Measurements from ENCODE around the gene EMID1.

DNA sequence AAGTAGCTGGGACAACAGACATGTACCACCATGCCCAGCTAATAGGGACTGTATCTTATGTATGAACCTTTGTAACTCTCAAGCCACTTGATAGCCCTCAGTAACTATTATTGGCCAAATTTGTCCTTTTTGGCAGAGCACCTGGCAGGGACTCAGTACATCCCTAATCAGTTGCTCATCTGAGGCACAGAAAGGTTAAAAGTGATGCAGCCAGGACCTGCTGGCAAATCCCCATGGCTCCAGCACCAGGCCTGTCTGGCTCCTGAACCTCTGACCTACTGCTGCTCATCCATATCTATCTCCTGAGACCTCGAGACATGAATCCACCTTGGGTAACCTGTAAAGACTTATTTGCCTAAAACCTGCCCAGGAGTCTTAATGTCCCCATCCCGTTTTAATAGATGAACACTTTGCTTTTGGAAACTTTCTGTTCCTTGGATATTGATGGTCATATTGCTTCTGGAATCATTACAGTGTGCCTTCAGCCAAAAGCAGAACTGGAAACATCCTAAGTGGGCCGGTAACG, 49.1 kb downstream of the CCDC117 start:
- PRO-cap, 2 experiments, result no peak in any of the 2 experiments

DNA sequence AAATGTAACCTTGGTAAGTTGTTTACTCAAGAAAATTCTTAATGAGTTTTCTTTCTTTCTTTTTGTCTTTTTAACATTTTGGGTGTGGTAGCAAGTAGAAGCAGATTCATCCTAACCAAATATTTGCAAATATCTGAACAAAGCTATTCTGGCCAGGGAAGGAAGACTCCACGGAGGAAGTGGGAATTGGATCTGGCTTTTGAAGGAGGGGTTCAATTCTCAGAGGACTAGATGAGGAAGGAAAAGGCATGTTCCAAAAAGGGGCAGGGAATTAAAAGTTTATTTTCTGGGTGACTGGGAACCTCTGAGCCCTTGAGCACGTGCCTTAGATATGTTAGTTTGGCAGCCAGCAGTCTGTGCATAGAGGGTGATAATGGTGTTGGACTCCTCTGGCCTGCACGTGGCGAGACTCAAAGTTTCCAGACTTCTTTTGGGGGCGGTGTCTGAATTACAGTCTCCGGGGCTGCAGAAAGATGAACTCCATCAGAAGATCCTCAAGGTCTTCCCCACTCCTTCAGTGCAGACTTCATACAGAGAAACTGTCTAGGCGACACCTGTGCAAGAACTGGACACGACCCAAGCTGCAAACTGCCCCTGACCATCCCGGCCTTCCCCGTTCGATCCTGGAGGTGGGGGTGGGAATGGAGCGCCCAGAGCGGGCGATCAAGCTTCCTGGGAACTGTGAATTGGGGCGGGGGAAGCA, 883 bp upstream of the ZNRF3 start:
- PRO-cap, 2 experiments, result no peak in any of the 2 experiments

GRCh38 chr22:28911685-28912694, 28.6 kb downstream of the ZNRF3 start:
- PRO-cap, 2 experiments, result peak in 1 of 2 experiments; most common minus-strand start chr22:28912377 (in 1)

GRCh38 chr22:29022016-29022708, 39.5 kb downstream of the C22orf31 start:
- PRO-cap, 2 experiments, result peak in 1 of 2 experiments; most common plus-strand start chr22:29022360 (in 1)

DNA sequence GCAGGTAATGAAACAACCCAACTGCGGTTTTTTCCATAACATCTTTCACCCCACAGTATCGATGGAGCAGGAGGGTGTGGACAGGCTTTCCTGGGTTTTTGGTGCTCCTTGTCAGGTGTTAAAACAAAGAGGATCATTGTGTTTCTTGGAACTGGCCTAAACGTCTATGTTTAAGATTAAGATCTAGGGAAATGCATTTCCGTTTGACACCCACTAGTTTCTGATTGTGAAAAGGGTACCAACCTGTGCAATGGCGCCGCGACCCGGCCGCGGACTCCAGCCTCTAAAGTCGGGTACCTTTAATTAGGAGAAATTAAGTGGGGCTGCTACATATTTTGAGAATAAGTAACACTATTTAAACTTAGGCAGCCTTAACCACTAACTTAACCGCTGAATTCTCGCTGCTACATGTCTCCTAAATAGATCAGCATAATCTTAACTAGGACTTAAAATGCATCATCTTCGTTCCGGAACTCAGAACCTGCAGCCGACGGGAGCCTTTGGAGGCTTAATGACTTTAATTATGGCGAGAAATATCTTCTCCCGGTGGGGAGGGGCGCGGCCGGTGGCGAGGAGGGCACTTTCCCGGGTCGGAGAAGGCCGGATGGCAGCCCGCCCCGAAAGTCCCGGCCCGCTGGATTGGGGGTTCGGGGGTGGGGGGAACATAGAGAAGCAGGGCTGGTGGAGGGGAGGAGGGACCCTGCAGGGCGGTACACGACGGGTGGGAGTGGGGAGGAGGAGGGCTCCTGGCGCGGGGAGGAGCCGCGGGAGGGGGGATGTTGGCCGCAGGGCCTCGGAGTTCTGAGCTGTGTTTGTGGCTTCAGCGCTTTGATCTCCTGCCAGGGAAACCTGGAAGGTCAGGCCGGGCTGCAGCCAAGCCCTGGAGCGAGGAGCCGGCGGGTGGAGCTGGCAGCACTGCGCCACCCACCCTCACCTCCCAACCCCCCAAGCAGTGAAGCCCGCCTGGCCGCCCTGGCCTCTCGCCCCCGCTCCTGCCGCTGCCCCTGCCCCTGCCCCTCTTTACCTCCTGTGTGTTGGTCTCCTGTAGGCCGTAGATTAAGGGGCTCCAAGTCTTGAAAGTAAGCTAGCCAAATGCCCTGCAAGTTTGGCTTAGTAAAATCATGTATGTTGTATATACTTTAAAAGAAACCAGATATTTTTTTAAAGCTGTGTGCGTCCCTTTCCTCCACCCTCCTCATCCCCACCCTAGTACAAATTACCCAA, 31.2 kb downstream of the C22orf31 start:
- PRO-cap, 2 experiments, result peak in 2 of 2 experiments; most common plus-strand start position 53 of the sequence (in 1); most common minus-strand start position 803 of the sequence (in 2)

DNA sequence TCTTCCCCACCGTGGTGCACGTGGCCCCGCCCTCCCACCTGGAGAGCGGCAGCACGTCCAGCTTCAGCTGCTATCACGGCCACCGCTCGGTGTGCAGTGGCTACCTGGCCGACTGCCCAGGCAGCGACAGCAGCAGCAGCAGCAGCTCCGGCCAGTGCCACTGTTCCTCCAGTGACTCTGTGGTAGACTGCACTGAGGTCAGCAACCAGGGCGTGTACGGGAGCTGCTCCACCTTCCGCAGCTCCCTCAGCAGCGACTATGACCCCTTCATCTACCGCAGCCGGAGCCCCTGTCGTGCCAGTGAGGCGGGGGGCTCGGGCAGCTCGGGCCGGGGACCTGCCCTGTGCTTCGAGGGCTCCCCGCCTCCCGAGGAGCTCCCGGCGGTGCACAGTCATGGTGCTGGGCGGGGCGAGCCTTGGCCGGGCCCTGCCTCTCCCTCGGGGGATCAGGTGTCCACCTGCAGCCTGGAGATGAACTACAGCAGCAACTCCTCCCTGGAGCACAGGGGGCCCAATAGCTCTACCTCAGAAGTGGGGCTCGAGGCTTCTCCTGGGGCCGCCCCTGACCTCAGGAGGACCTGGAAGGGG, 11.8 kb downstream of the C22orf31 start:
- PRO-cap, 2 experiments, result no peak in any of the 2 experiments

- PRO-cap, 2 experiments, result no peak in any of the 2 experiments
These were observed 20.7 kb downstream of the KREMEN1 start for GRCh38 chr22:29093454-29093952.

DNA sequence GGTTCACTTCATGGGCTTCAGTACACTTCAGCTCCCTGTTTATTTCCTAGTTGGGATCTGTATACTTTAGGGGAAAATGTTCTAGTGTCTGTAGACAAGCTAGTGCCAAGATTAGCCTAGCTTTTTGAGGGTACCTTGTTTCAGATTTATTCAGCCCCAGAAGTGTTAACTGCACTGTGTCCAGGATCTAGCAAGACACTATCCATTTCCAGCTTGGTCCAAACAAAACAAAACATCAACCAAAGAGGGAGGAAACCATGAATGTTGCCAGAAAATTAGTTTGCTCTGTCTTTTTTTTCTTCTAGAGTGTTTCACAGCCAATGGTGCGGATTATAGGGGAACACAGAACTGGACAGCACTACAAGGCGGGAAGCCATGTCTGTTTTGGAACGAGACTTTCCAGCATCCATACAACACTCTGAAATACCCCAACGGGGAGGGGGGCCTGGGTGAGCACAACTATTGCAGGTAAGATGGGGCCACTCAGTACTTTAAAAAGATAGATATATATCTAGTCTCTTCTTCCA, 21.2 kb downstream of the KREMEN1 start:
- PRO-cap, 2 experiments, result no peak in any of the 2 experiments

- PRO-cap, 2 experiments, result no peak in any of the 2 experiments
These were observed 60.9 kb upstream of the EMID1 start for GRCh38 chr22:29144629-29145385.

GRCh38 chr22:29152725-29153317, 52.9 kb upstream of the EMID1 start:
- PRO-cap, 2 experiments, result no peak in any of the 2 experiments

GRCh38 chr22:29205618-29206572, at the start of gene EMID1:
TSS of gene EMID1 (plus strand) at chr22:29205896.
- PRO-cap, 2 experiments, result no peak in any of the 2 experiments

- PRO-cap, 2 experiments, result no peak in any of the 2 experiments
These were observed 14.5 kb downstream of the EMID1 start for GRCh38 chr22:29220169-29220715.

DNA sequence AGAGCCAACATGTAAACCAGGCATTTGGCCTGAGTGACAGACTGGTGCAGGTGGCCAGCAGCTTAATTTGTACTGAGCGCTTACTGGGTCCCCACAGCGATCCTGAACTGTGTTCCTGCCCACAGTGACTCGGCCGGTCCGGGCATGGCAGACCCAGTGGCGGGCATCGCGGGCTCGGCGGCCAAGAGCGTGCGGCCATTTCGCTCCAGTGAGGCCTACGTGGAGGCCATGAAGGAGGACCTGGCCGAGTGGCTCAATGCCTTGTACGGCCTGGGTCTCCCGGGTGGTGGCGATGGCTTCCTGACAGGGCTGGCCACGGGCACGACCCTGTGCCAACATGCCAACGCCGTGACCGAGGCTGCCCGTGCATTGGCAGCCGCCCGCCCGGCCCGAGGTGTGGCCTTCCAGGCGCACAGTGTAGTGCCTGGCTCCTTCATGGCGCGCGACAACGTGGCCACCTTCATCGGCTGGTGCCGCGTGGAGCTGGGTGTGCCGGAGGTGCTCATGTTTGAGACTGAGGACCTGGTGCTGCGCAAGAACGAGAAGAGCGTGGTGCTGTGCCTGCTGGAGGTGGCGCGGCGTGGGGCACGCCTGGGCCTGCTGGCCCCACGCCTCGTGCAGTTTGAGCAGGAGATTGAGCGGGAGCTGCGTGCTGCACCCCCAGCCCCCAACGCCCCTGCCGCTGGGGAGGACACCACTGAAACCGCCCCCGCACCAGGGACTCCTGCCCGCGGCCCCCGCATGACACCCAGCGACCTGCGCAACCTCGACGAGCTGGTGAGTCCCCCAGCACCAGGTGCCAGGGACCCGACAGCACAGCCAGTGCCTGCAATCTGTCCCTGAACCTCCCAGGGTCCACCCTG, 1.7 kb downstream of the GAS2L1 start:
- PRO-cap, 2 experiments, result no peak in any of the 2 experiments

DNA sequence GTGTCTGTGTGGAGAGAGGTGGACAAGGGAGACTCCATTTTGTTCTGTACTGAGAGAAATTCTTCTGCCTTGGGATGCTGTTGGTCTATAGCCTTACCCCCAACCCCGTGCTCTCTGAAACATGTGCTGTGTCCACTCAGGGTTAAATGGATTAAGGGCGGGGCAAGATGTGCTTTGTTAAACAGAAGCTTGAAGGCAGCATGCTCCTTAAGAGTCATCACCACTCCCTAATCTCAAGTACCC, 794 bp downstream of the THOC5 start:
- PRO-cap, 2 experiments, result no peak in any of the 2 experiments

DNA sequence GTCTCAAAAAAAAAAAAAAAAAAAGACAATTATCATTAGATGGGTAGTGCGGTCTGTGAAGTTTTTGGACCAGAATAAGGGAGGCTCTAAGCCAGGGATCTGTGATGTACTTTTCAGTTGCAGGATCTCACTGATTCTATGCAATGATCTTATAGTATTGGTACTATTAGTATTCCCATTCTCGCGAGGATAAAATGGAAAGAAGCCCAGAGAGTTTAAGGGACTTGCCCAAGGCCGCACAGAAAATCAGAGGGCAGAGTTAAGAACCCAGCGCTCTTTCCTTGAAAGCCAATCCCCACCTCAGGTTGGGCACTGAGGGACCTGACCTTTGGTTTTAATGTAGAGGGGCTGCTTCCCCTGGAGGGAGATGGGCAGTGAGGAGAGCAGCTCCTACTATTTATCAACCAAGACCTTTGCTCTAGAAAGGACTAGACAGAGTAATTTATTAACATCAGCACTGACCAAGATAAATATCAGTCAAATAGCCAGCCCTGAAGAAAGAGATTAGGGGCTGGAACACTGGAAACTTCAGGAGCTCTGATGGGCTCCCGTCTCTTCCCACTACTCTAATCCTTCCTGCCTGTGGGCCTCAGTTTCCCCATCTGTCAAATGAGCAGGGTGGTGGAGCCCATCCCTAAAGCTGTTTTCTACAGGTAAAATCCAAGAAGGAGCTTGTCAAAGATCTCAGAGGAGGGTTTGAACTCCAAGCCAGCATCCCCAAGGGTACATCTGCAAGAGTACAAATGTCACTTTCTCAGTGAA, 6.0 kb downstream of the NIPSNAP1 start:
- PRO-cap, 2 experiments, result no peak in any of the 2 experiments

DNA sequence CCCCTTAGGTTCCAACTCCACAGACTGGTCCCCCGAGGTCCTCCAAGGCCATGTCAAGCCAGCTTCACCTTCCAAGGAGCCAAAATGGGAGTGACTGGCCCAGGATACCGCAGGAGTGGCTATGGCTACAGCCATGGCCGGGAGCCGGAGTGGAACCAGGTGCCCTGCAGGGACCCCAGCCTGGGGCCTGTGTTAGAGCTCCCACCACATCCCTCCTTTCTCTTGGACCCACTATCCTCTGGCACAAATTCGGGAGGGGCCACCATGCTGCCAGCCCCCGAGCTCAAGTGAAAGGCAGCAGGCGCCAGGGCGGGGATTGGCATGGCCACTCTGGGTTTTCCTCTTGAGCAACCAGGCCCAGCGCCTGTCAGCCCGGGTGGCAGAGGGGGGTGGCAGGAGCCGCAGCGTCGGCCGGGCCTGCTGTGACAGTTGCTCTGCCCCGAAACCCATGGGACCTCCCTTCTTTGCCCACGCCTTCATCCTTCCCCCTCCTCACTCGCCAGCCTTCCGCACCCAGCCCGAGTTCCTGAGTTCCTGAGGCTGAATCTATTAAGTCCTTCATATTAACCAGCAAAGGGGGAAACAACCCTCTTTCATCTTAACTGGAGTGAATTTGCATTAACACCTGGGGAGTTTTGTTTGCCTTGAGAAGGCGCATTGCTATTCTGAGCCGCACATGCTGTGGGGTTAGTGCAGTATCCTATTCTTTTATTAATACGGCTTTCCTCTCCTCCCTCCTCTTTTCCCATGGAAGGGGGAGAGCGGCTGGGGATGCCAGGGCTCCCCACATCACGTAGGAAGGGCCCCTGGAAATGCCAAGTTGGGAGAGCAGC, 16.8 kb upstream of the CABP7 start:
- PRO-cap, 2 experiments, result no peak in any of the 2 experiments

DNA sequence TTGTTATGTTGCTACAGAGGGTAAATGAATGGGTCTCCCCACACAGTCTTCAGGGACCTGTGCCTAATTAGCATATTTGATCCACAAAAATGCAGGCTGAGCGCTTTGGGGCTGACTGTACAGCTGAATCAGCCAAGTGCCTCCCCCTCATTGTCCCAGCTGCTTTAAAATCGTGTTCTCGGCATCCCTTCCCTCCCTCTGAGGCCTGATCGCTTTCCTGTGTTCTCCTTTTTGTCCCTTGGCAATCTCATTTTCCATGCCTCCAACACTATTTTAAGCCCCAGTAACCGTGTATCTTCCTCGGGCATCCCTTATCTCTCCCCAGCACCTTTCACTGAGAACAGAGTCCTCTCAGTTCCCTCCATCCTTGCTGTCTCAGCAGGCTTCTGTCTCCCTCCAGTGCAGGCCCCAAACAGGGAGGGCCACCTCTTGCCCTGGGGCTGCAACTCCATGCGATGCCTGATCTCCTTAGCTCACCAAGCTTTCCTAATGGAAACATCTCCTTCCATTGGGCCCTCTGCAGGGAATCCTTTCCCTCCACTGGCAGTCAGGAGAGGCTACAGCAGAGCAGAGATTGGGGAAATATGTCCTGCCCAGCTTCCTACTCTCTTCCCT, 13.7 kb downstream of the UQCR10 start:
- PRO-cap, 2 experiments, result no peak in any of the 2 experiments

DNA sequence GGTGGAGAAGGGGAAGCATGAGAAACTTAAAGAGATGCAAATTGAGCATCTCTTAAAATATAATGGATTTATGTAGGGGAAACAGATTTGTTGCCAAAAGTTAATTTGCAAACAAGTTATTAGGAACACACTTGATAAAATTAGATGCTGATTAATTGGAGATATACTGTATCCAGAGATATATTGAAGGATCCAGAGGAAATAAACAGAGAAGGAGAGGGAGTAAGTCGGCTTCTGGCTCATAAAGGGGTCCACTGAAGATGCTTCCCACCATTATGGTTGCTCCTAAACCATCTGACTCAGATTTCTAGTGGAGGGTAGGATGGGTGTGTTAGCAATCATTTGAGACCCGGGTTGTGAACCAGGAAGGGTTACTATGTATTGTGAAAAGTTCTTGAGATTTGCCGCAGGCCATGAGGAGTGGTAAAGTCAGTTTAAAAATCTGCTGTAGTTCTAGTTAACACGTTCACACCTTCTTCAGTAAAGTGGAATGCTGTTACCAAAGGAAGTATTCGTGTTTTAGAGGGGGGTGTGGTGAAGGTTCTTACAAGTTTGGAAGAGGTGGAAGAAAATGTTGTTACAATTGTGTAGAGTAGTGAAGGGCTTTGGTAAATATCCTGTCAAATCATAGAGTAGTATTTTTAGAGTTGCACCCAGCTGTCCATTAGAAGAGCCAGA, 2.5 kb downstream of the MTMR3 start:
- PRO-cap, 2 experiments, result no peak in any of the 2 experiments

DNA sequence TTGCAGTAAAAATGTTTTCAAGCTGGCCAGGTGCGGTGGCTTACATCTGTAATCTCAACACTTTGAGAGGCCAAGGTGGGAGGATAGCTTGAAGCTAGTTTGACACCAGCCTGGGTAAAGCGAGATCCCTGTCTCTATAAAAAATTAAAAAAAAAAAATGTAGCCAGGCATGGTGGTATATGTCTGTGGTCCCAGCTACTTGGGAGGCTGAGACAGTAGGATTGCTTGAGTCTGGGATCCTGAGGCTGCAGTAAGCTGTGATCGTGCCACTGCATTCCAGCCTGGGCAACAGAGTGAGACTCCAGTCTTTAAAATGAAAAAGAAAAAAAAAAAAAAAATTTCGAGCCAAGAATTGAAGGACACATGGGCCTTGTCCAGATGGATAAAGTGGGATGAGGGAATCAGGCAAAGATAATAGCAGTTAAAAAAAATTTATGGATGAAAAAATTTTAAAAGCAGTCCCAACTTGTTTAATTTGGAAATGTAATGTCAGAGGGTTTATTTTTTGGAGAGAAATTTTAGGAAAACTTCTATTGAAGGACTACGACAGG, 62.5 kb downstream of the MTMR3 start:
- PRO-cap, 2 experiments, result no peak in any of the 2 experiments

GRCh38 chr22:30047272-30047878, 32.9 kb upstream of the HORMAD2 start:
- PRO-cap, 2 experiments, result no peak in any of the 2 experiments